ENCODE measurements around a stretch of chr7.

DNA sequence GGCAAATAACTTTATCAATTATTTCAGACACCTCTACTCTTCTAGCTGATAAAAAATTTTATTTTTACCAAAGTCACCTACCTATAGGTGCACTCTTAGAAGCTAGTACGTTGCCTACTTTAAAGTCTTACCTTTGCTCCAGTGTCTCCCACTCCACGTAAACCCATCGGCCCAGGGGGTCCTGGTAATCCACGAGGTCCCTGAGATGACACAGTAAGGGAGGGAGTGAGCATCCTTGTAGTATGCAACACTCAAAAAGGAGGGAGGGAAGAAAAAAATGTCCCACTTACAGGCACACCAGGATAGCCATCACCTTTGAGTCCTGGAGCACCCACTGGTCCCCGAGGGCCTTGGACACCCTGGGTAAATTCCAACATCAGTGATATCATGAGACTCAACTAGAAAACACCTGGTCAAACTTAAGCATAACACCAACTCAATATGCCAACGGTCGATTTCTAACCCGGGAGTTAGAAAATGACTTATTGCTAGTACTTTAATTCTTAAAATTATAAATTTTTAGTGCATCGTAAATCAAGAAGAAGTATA is 103.3 kb downstream of the COL28A1 start:
- PRO-cap, result no peak
CAGE:
- cytosol, long polyA minus RNA, result no peak
- cytosol, long polyA plus RNA, result no peak
- long polyA plus RNA, result no peak
- nucleus, long polyA minus RNA, result no peak
- nucleus, long polyA plus RNA, result no peak

DNA sequence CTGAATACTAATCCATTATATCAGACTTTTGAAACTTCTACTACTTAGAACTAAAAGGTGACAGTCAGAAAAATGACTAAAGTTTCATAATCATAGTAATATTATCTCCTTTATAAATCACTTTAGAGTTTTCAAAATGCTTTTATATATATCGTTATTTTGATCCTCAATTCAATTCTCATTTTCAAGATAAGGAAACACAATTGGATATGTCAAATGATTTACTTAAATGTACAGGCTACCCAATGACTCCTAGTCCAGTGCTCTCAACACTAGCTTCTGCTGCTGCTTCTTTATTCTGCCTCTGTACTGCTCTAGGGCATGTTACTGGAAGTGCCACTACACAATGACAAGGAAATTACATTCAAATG is 23.1 kb downstream of the COL28A1 start:
- PRO-cap, result no peak
CAGE:
- cytosol, long polyA minus RNA, result no peak
- cytosol, long polyA plus RNA, result no peak
- long polyA plus RNA, result no peak
- nucleus, long polyA minus RNA, result no peak
- nucleus, long polyA plus RNA, result no peak

- PRO-cap, result bidirectional peak, plus-strand start at chr7:7640752, minus-strand start at chr7:7640463
CAGE:
- cytosol, long polyA minus RNA, result no peak
- cytosol, long polyA plus RNA, result start-site peak on the minus strand at chr7:7640434-7640473, 515 and 757 reads in 2 replicates
- long polyA plus RNA, result start-site peak on the minus strand at chr7:7640434-7640469, 224 and 312 reads in 2 replicates
- nucleus, long polyA minus RNA, result start-site peak on the minus strand at chr7:7640434-7640468, 55 reads
- nucleus, long polyA plus RNA, result no peak
Observed at GRCh38 chr7:7640269-7640551, 342 bp upstream of the UMAD1 start.

GRCh38 chr7:7641996-7642502 is 1.5 kb downstream of the UMAD1 start:
- PRO-cap, result no peak
CAGE:
- cytosol, long polyA minus RNA, result no peak
- cytosol, long polyA plus RNA, result no peak
- long polyA plus RNA, result no peak
- nucleus, long polyA minus RNA, result no peak
- nucleus, long polyA plus RNA, result no peak

DNA sequence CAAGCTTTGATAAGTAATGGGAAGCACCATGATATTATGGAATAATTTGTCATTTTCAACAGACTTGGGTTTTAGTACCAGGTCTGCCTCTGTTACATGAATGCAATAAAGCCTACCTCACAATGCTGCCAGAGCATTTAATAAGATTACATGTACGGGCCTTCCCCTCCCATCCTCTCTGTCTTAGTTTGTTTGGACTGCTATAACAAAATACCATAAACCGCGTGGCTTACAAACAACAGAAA is 74.0 kb upstream of the RPA3 start:
- PRO-cap, result unidirectional peak, minus-strand start at position 175 of the sequence
CAGE:
- cytosol, long polyA minus RNA, result no peak
- cytosol, long polyA plus RNA, result no peak
- long polyA plus RNA, result no peak
- nucleus, long polyA minus RNA, result no peak
- nucleus, long polyA plus RNA, result no peak

GRCh38 chr7:7839707-7840274 is 121.4 kb upstream of the RPA3 start:
- PRO-cap, result no peak
CAGE:
- cytosol, long polyA minus RNA, result no peak
- cytosol, long polyA plus RNA, result no peak
- long polyA plus RNA, result no peak
- nucleus, long polyA minus RNA, result no peak
- nucleus, long polyA plus RNA, result no peak

- PRO-cap, result no peak
CAGE:
- cytosol, long polyA minus RNA, result no peak
- cytosol, long polyA plus RNA, result no peak
- long polyA plus RNA, result no peak
- nucleus, long polyA minus RNA, result no peak
- nucleus, long polyA plus RNA, result no peak
Observed at GRCh38 chr7:7920388-7921185, 48.0 kb upstream of the GLCCI1 start.

DNA sequence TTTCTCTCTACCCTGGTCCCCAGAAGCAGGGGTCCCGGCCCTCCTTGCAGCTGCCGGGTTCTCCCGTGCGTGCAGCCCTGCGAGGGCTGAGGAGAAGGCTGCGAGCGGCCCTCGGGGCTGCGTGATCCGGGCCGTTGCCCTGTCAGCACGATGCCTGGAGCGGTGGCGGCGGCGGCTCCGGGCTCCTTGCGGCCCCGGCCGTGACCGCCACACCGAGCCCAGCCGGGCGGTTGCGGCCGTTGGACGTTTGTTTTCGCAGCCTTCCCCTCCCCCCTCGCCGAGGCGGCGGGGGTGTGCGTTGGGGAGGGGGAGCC is 254 bp downstream of the GLCCI1 start:
- PRO-cap, result bidirectional peak, plus-strand start outside the sequence, minus-strand start at position 218 of the sequence
CAGE:
- cytosol, long polyA minus RNA, result no peak
- cytosol, long polyA plus RNA, result no peak
- long polyA plus RNA, result no peak
- nucleus, long polyA minus RNA, result no peak
- nucleus, long polyA plus RNA, result no peak

GRCh38 chr7:8140704-8141704 is 121.0 kb downstream of the ICA1 start:
- PRO-cap, result no peak
CAGE:
- cytosol, long polyA minus RNA, result no peak
- cytosol, long polyA plus RNA, result no peak
- long polyA plus RNA, result no peak
- nucleus, long polyA minus RNA, result no peak
- nucleus, long polyA plus RNA, result no peak

DNA sequence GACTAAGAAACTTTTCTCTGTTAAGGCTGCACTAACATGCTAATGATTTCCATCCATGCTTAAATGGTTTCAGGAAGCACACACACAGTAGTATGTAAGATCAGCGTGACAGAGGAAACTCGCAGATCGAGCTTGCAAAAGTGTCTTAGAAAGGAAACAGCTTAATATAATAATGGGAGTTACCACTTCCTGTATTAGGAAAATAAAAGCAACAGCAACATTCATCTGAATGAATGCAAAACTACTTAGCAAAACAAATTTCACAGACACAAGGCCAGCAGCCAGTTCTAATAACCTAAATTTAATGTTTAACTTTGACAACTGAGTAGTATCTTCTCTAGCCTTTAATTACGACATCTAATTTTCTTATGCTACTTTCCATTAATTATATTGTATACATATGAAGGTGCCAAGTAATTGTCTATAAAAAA is 112.6 kb downstream of the ICA1 start:
- PRO-cap, result no peak
CAGE:
- cytosol, long polyA minus RNA, result no peak
- cytosol, long polyA plus RNA, result no peak
- long polyA plus RNA, result no peak
- nucleus, long polyA minus RNA, result no peak
- nucleus, long polyA plus RNA, result no peak

GRCh38 chr7:8177139-8177668 is 84.8 kb downstream of the ICA1 start:
- PRO-cap, result no peak
CAGE:
- cytosol, long polyA minus RNA, result no peak
- cytosol, long polyA plus RNA, result no peak
- long polyA plus RNA, result no peak
- nucleus, long polyA minus RNA, result no peak
- nucleus, long polyA plus RNA, result no peak

DNA sequence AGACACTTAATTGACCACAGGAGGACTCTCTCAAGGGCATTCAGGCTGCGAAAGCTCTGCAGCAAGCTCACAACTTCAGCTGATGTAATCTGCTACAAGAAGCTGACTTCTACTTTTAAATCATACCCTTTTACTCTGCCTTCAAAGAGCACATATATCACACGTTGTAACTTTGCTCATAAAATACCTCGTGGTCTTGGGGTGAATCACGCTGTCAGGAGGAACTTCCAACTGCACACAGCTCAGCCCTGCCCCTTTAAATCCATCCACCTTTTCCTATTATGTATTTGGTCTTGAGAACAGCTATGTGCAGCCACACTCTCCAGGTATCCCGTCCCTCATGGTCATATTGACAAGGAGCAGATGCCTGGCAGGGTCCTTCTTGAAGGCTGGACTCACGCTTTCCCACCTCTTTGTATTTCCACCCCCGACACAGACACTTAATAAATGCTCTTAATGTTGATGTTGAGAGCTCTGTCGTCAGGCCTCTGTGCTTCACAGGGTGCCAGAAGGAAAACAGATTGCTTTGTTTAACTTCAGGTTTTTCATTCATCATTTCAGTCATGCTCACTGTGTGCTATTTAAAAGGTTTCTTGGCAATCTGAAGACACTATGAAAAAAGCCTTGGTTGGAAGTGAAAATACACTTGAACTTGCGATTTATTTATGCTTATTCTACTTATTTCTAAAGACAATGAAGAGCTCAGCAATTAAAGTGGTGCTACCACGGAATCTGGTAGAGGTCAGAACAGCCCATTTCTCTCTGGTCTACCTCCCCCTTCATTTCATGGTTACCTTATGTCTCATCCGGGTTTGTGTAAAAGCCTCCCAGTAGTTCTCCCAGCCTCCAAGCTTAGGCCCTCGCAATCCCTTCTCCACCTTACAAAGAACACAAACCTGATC is 47.5 kb downstream of the ICA1 start:
- PRO-cap, result no peak
CAGE:
- cytosol, long polyA minus RNA, result no peak
- cytosol, long polyA plus RNA, result no peak
- long polyA plus RNA, result no peak
- nucleus, long polyA minus RNA, result no peak
- nucleus, long polyA plus RNA, result no peak

DNA sequence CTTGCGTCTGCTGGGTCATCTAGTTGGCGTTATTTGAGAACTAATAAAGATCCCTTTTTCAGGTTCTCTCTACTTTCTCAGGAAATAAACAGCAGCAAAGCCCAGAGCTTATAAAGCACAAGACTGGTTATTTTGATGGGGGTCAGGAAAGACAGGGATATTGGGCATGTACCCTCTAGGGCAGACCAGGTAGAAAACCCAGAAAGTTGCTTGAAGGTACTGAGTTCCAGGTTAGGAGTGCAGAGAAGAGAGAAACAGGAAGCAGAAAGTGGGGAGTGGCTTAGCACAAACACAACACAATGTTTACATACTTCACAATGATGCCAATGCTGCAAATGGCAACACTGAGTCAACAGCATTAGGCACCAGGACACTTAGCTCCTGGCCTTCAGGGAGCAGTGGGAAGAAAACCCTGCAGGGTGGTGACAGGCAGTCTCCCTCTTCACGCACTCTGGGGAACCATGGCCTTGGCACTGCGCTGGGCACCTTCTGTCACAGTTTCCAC is 7.4 kb downstream of the ICA1 start:
- PRO-cap, result no peak
CAGE:
- cytosol, long polyA minus RNA, result no peak
- cytosol, long polyA plus RNA, result no peak
- long polyA plus RNA, result no peak
- nucleus, long polyA minus RNA, result no peak
- nucleus, long polyA plus RNA, result no peak

DNA sequence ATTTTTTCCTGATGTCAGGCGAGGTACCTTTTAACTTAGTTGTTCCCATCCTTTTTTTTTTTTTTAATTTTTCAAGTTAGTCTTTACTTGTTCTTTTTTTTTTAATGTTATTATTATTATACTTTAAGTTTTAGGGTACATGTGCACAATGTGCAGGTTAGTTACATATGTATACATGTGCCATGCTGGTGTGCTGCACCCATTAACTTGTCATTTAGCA is 1201.8 kb downstream of the NDUFA4 start:
- PRO-cap, result no peak
CAGE:
- cytosol, long polyA minus RNA, result no peak
- cytosol, long polyA plus RNA, result no peak
- long polyA plus RNA, result no peak
- nucleus, long polyA minus RNA, result no peak
- nucleus, long polyA plus RNA, result no peak

DNA sequence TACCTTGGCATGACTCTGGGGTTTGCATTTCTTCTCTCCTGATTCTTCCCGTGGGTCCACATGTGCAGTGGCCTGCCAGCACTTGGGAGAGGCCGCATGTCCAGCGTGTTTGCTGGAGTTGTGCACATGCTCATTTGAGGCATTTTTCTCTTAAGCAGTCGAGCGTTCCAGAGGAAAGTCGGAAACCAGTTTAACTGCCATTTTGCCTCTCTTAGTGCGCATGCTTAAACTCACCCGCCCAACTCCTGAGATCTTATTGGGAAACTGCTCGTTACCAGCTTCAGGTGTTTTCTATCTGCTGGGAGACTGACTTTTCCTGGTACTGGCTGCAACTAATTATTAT is 854.7 kb downstream of the NDUFA4 start:
- PRO-cap, result no peak
CAGE:
- cytosol, long polyA minus RNA, result no peak
- cytosol, long polyA plus RNA, result no peak
- long polyA plus RNA, result no peak
- nucleus, long polyA minus RNA, result no peak
- nucleus, long polyA plus RNA, result no peak

DNA sequence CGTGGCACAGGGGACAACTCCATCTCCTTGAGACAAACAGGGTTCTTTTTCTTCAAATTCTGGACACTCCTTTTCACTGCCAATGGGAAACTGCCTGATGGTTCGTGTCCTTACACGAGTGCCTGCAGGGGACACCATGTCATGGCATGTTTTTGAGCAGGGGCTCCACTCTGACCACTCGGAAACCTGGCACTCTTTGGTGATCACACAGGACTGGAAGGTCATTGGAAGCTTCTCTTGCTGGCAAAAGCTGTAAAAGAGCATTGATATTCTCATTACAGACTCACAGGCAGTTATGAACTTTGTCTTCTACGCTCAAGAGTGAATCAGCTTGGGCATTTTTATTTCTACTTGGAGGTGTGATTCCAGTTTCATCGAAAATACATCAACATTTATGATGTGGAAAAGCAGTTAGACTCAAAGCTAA is 238.7 kb downstream of the THSD7A start:
- PRO-cap, result no peak
CAGE:
- cytosol, long polyA minus RNA, result no peak
- cytosol, long polyA plus RNA, result no peak
- long polyA plus RNA, result no peak
- nucleus, long polyA minus RNA, result no peak
- nucleus, long polyA plus RNA, result no peak

DNA sequence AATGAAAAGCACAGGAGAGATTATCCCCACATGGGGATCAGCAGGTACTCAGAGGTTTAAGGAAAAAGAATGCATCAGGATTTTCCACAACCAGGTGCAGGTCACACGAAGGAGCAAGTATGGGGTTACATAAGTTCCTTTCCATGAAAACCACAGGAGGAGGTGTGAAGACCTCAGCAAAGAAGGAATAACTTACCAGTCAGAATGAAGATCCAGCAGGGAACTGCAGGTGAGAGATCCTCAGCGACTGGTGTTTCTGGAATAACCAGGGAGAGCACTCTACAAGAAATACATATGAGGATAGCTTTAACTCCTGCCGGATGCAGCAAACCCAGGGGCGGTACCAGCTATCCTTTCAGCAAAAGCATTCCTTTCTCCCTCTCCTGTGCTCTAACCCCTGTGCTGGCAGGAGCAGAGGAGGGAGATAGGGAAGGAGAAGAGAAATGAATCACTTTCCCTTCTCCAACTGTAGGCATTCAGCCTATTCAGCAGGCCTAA is 116.6 kb upstream of the TMEM106B start:
- PRO-cap, result no peak
CAGE:
- cytosol, long polyA minus RNA, result no peak
- cytosol, long polyA plus RNA, result no peak
- long polyA plus RNA, result no peak
- nucleus, long polyA minus RNA, result no peak
- nucleus, long polyA plus RNA, result no peak

- PRO-cap, result no peak
CAGE:
- cytosol, long polyA minus RNA, result no peak
- cytosol, long polyA plus RNA, result no peak
- long polyA plus RNA, result no peak
- nucleus, long polyA minus RNA, result no peak
- nucleus, long polyA plus RNA, result no peak
Observed at GRCh38 chr7:12884260-12884670, 196.8 kb downstream of the ARL4A start.

GRCh38 chr7:12928618-12928949 is 241.2 kb downstream of the ARL4A start:
- PRO-cap, result no peak
CAGE:
- cytosol, long polyA minus RNA, result no peak
- cytosol, long polyA plus RNA, result no peak
- long polyA plus RNA, result no peak
- nucleus, long polyA minus RNA, result no peak
- nucleus, long polyA plus RNA, result no peak

DNA sequence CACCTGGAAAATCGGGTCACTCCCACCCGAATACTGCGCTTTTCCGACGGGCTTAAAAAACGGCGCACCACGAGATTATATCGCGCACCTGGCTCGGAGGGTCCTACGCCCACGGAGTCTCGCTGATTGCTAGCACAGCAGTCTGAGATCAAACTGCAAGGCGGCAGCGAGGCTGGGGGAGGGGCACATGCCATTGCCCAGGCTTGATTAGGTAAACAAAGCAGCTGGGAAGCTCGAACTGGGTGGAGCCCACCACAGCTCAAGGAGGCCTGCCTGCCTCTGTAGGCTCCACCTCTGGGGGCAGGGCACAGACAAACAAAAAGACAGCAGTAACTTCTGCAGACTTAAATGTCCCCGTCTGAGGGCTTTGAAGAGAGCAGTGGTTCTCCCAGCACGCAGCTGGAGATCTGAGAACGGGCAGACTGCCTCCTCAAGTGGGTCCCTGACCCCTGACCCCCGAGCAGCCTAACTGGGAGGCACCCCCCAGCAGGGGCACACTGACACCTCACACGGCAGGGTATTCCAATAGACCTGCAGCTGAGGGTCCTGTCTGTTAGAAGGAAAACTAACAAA is 182.9 kb downstream of the ETV1 start:
- PRO-cap, result no peak
CAGE:
- cytosol, long polyA minus RNA, result no peak
- cytosol, long polyA plus RNA, result no peak
- long polyA plus RNA, result no peak
- nucleus, long polyA minus RNA, result no peak
- nucleus, long polyA plus RNA, result no peak